Mononuclear cell (primary cell): ENCODE measurements around the gene ADCY5.

GRCh38 chr3:120683162-120683645 lies 1.2 kb upstream of the HGD start:
- RRBS: no CpG with 5 or more reads among the region's 1 CpG

DNA sequence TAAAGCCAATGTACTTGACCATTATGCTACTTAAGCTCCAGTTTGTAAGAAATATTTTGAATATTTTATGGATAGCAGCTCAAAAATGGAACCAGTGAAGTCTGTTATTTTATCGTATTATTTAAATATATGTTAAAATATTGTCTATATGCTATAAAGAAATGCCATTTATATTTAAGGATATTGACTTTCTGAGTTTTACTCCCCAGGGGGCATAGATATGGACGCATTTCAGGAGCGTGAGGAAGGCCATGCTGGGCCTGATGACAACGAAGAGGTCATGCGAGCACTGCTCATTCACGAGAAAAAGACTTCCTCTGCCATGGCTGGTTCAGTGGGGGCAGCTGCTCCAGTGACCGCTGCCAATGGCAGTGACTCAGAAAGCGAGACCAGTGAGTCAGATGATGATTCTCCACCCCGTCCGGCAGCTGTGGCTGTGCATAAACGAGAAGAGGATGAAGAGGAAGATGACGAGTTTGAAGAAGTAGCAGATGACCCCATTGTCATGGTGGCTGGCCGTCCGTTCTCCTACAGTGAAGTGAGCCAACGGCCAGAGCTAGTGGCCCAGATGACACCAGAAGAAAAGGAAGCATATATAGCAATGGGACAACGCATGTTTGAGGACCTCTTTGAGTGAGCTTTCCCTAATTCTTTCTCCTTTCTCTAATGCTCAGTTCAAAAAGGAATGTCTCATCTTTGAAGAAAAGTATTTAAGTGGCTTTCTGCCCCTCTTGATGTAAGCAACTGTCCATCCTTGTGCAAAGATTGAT lies 38.5 kb downstream of the GTF2E1 start:
- RRBS: no CpG with 5 or more reads among the region's 16 CpGs

DNA sequence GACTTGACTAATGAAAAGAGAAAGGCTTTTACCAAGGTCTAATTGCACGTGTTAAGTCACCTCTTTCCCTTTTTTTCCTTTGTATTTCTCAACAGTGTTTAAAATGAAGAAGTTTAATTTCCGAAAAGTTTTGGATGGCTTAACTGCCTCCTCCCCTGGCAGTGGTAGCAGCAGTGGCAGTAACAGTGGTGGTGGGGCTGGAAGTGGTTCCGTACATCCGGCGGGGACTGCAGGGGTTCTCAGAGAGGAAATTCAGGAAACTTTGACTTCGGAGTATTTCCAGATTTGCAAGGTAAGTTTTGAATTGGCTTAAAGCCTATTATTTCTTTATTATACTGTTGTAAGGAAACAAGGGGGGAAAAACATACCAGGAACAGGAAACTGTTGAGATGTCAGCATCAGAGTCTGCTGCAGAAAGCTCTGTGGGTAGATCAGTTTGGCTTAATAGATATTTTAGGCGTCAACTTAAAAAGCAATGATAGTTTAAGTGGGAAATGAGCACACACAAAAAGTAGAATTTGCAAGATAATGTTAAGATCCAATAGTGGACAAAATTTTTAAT lies 1.6 kb downstream of the STXBP5L start:
- RRBS: no CpG with 5 or more reads among the region's 7 CpGs

DNA sequence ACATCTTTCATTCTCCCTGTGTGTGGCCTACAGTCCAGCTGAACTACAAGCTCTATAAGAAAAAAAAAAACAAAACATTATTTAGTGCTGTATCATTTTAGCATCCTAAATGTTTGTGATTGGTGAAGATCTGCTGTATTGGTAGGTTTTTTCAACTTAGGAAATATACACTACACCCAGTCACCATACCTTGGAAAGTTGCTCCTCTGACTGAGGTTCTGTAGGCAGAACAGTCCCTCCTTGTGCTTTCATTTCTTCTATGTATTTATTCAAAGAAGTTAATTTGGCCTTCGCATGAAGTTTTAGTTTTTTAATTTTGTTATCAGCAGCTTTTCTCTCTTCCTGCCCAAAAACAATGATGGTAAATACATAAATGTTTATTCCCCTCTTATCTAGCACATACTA lies 20.5 kb downstream of the GOLGB1 start:
- RRBS: no CpG with 5 or more reads among the region's 1 CpG

- RRBS: no CpG with 5 or more reads among the region's 10 CpGs
Measured at GRCh38 chr3:122004946-122005388, 17.1 kb downstream of the ILDR1 start.

- RRBS: no CpG with 5 or more reads among the region's 3 CpGs
Measured at GRCh38 chr3:122063821-122064265, 8.7 kb downstream of the CD86 start.

GRCh38 chr3:122408996-122410180 lies 6.5 kb downstream of the WDR5B start:
- RRBS: no CpG with 5 or more reads among the region's 15 CpGs

DNA sequence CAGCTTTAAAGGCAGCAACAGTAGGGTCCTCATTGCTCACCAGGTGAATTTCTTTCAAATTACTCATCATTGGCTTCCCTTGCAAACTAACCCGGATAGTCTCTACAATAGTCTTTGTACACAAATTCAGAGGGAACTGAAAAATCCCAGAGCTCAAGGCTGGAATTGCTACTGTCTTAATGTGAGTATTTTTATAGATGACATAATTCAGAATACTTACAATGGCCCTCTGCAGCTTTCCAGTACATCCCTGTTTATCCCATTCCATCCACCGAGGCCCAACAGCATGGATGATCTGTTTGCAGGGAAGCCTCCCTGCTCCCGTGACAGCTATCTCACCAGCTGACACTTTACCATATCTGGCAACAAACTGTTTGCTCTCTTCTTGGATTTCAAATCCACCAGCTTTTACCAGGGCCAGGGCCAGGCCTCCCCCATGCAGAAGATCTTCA lies 8.7 kb downstream of the PARP9 start:
- RRBS: no CpG with 5 or more reads among the region's 3 CpGs

DNA sequence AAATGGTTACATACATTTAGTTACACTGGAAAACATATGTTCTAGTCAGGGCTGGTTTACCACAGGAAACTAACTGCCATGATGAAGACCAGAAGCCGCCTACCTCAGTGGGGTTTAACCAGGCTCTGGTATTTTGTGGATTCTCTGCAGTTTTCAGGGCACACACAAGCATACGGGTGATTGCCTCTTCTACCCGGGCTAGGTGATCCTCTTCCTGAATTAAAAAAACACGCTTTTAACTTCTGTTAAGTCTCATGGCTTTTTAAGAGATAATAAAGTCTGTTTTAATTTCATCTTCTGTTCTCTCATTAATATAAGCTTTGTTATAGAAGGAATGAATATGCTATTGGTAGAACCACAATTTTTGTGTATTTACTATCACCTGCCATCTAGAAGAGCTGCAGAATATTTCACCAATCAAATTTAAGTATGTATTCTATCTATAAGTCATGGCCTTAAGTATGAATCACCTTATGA lies 52.7 kb downstream of the HSPBAP1 start:
- RRBS: no CpG with 5 or more reads among the region's 4 CpGs

GRCh38 chr3:123143691-123144553 lies 57.8 kb upstream of the SEC22A start:
- RRBS: no CpG with 5 or more reads among the region's 10 CpGs

GRCh38 chr3:123325003-123325775 lies 123.4 kb downstream of the SEC22A start:
- RRBS: no CpG with 5 or more reads among the region's 16 CpGs

GRCh38 chr3:123383036-123383956 lies 65.6 kb downstream of the ADCY5 start:
- RRBS: no CpG with 5 or more reads among the region's 22 CpGs

DNA sequence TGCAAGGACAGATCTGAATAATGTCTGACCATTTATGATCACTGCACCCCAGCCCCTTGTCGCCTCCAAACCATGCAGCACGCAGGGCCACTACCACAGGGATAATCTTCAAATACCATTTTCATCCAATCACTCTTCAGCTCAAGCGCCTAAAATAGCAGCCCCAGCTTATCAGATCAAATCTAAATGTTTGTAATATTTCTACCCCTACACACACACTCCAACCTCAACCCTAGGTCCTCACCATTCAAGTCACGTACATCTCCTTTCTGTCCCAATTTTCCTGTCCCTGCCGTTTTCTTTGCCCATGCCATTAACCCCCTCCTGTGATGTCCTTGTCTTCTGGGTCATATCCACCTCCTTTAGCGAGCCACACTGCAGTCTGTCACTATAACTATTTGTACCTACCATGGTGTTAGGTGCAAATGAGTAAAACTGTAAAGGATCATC lies 50.4 kb downstream of the ADCY5 start:
- RRBS: no CpG with 5 or more reads among the region's 6 CpGs

- RRBS: 87% methylated on average over 5 of the region's 13 CpGs
Measured at GRCh38 chr3:123401759-123402548, 46.9 kb downstream of the ADCY5 start.

DNA sequence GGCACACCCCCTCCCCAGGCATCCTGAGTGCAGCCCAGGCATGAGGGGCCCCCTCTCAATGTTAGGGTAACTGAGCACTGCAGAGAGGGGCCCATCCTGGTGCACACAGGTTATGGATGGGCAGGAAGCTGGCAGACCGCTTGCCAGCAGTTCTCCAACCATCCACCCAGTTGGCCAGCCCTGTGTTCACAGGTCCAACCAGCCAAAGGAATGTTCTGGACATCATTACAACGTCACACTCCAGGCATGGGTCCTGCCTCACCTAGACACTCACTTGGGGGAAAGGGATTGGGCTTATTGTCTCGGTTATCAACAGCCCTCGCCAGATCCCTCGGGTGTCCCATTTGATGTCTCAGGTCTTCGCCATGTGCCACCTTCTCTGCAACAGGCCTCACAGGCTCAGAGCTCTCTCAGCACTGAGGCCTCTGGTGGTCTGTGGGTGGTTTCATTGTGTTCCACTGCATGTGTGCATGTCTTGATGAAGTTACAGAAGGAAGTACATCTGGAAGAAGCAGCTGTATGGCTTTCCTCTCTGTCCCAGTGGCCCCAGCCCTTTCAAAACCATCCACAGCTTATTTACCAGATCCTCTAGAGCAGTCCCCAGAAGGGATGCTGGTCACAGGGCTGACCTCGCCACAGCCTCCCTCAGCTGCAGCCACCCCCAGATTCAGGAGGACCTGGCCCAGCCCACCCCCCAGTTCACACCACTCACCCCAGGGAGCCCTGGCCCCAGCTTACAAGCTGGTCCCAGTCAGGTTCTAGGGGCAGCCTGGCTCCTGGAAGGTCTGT lies 23.7 kb downstream of the ADCY5 start:
- RRBS: no CpG with 5 or more reads among the region's 7 CpGs

DNA sequence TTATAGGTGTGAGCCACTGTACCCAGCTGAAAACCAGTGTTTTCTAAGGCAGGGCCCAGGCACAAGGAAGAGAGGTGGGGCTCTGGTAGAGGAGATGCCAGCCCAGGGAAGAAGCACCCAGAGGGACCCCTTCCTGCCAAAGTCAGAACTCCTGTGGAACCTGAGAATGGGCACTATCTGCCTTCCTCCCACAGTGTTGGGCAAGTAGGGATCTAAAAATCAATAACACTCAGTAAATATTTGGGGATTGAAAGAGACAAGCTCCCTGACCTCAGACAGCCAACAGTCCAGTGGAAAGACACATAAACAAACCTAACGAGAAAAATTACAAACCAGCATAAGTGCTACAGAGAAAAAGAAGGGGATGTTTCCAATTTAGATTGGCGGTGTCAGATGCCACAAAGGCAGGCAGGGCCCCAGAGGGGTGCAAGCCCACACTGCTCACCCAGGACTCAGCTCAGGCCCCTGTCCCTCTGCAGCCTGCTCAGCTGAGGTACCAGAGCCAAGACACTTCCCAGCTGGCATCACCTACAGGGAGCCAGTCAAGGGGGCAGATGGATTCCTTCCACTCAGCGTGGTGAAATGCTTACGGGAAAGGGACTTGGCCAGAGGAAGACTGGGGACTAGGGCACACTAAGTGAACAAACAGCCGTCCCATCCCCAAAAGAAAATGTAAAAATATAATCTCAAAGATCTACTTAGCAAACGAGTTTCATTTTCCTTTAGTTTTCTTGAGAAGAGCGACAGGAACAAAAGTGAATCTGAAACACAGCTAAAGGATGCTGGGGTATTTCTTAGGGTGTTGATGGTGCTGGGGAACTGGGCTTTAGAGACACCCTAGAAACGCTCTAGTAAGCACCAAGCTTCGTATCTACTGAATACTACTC lies 15.8 kb downstream of the ADCY5 start:
- RRBS: no CpG with 5 or more reads among the region's 9 CpGs

- RRBS: 5% methylated on average over 42 of the region's 88 CpGs
Measured at GRCh38 chr3:123448447-123449210, at the start of gene ADCY5. Gene ADCY5, minus strand, starts transcription at chr3:123449090.

DNA sequence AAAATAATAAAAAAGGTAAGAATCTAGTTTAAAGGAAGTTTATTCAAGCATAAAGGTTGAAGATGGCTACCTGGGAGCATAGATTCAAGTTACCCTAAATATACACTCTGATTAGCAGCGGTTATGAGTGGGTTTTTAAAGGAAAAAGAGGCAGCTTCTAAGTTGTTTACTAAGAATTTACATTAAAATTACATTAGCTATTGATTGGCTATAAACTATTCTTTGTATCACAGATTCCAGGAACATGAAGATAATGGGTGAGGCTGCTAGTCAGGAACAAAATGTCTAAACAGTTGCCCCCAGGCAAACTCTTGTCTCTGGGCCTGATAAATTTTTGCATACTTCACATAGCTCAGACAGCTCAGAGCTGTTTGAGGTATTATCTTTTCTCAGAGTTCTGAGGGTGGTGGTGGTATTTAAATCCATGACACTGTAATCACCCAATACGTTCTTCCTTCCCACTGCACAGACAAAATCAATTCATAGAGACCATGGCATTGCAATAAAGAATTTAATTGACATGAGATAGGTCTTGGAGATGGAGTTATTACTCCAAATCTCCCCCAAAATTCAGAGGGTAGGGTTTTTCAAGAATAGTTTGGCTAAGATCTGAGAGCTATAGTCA lies 2.1 kb upstream of the HACD2 start:
- RRBS: no CpG with 5 or more reads among the region's 2 CpGs

DNA sequence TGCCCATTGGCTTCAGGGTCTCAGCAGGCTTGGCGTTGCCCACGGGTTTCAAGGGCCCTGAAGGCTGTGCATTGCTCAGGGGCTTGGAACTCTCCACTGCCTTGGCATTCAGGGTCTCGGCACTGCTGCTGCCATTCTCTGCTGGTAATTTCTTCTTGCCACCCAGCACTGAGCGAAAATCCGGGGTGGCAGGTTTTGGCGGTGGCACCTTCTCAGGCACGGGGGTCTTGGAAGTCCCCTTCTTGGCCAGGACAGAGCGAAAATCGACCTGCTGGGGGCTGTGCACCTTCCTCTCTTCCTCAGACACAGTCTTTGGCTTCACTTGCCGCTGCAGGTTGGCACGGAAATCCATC lies 115.5 kb upstream of the HACD2 start:
- RRBS: no CpG with 5 or more reads among the region's 11 CpGs